HCT116 (cell line): ENCODE measurements around a stretch of chr5.

GRCh38 chr5:172855444-172856468 is 21.7 kb downstream of the ERGIC1 start:
- RRBS = no CpG with 5 or more reads among the region's 20 CpGs

- RRBS = 100% methylated on average over 3 of the region's 29 CpGs
Measured at GRCh38 chr5:172860476-172861735, 26.9 kb downstream of the ERGIC1 start.

DNA sequence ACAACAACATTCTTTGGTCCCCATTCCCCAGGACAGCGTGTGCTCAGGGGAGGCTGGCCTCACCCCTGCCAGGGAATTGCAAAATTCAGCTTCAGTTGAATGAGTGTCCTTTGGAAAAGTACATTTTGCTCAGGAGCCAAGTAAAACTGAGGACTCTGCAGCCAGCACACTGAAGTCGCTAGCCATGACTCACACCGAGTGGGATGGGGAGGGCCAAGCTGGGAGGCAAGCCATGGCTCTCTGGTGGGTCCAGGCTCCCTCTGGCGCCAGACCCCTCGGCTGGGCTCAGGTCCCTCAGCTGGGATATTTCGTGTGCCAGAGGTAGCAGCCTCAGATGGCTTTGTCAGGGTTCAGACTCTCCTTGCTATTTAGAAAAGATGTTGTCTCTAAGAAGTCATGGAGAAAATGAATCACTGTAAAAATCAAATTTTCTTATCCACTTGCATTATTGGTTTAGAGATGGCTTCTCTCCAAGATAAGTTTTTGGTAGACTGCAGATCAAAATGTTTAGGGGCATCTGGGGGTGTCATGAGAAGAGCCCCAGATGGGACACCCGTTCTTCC is 35.3 kb downstream of the ERGIC1 start:
- RRBS = no CpG with 5 or more reads among the region's 7 CpGs

GRCh38 chr5:173011474-173012168 is 28.1 kb downstream of the ATP6V0E1 start:
- RRBS = no CpG with 5 or more reads among the region's 8 CpGs

DNA sequence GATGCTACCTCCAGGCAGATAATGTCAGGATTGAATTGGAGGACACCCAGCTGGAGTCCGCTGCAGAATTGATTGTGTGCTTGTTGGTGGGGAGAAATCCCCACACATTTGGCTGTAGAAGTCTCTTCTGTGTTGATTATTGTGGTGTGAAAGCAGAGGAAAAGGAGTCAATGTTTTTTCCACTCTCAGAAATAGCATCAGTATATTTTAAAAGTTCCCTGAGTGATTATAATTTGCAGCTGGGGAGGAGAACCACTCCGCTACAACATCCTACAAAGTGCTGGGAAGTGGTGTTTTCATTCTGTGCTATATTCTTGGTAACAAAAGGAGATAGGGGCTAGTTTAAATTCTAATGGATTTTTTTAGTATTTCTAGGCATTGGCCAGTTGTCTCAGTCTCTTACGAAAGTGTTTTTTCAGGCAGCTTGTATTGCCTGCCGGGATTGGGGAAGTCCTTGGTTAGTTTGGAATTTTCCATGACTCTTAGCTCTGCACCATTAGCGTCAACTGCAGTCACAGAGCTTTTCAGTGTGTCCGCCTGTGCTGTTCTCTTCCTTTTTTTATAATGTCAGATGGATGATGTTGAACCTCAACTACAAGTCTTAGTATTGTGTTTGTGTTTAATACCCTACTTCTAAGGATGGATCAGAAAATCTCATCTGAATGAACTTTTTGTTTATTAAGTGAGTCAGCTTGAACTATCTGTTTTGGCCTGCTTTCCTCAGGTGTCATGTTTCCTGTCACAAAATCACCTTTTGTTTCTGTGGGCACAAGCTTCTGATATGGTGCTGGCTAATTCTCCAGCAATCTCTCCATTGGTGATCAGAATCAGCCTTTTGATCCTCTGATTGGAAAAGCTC is 32.9 kb downstream of the ATP6V0E1 start:
- RRBS = no CpG with 5 or more reads among the region's 6 CpGs

- RRBS = no CpG with 5 or more reads among the region's 4 CpGs
Measured at GRCh38 chr5:173281882-173282208, 46.4 kb downstream of the STC2 start.

- RRBS = no CpG with 5 or more reads among the region's 35 CpGs
Measured at GRCh38 chr5:173293794-173294549, 34.2 kb downstream of the STC2 start.

DNA sequence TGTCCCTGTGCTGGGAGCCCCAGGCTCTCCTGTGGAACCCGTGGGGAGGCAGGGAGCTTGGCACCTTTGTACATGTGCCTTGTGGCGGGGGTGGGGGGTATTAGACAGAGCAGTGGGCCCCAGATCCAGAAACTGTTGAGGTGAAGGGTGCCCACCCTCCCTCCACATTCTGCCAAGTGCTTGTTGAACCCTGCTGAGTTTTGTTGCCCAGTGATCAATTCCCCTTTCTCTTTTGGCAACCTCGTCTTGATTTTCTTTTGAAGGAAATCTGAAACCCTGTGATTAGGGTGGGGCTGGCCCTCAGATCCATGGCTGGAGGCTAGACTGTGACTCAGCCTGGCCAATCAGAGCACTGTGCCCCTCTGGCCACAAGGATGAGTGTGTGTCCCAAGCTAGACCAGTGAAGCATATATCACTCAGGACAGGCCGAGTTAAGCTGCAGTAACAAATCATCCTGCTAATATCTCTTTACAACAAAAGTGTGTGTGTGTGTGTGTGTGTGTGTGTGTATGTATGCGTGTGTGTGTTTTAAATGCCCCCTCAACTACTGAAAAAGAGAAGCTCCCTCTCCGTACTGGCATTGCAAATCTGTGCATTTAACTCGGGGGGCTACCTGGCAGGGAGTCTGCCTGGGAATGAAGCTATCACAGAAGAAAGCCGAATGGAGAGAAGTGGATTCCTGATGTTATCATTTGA is 25.8 kb downstream of the STC2 start:
- RRBS = no CpG with 5 or more reads among the region's 8 CpGs

DNA sequence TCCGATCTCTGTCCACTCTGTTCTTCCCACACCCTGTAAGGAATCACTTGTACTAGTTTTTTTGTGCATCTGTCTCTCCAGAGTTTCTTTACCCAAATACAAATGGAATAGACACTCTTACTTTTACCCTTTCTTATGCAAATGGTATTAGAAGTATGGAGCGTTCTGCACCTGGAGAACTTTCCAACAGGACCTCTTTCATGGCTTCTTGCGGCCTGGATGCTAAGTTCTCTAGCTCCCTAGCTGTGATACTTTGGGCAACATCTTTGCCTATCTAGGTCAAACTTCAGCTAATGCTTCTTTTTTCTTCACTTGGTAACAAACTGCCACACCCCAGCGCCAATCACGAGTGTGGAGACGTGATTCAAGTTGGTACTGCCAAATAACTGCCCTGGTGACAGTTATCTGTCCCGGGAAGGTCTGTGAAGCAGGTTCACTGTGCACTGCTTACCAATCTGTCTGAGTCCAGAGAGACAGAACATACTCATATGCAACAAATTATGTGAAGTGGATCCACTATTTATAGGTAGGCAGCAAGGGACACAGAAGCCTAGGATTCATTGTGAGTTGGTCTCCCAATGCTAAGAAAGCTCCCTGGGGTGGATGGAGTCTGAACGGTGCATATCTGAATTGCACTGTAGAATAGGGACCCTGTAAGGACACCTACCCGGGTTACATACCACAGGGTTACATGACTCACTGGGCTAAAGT is 95.2 kb upstream of the STC2 start:
- RRBS = no CpG with 5 or more reads among the region's 9 CpGs

DNA sequence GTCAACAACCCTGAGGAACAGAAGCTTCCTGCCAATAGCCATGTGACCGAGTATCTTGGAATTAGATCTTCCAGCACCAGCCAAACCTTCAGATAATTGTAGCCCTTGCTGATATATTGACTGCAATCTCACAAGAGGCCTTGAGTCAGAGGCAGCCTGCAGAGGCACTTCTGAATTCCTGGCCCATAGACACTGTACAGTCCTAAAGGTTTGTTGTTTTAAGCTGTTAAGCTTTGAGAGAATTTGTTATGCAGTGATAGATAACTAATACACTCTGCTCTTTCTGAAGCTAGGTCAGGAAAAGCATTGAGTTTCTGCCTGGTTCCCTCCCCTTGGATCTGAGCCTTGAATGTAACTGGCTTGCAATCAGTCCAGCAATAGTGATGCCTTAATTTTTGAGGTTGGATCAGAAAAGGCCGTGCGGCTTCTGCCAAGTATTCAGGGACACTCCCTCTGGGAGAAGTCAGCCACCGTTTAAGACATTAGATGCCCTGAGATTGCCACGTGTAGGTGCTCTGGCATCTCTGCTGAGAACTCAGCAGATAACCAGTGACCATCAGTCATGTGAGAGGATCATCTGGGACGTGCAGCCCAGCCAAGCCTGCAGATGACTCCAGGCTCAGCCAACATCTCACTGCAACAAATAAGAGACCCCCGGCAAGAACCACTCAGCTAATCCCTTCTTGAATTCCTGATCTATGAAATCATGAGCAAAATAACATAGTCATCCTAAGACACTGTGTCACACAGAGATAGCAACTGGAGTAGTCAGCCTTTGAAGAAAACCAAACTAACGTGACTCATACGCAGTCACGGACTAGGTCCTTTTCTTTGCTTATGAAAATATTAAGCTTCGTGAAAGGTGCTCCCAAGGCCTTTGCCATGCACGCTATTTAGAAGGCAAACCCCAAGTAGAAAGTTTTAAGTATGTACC is 126.8 kb upstream of the STC2 start:
- RRBS = no CpG with 5 or more reads among the region's 12 CpGs

- RRBS = 6% methylated on average over 4 of the region's 8 CpGs
Measured at GRCh38 chr5:173764492-173764913, 123.6 kb upstream of the CPEB4 start.

DNA sequence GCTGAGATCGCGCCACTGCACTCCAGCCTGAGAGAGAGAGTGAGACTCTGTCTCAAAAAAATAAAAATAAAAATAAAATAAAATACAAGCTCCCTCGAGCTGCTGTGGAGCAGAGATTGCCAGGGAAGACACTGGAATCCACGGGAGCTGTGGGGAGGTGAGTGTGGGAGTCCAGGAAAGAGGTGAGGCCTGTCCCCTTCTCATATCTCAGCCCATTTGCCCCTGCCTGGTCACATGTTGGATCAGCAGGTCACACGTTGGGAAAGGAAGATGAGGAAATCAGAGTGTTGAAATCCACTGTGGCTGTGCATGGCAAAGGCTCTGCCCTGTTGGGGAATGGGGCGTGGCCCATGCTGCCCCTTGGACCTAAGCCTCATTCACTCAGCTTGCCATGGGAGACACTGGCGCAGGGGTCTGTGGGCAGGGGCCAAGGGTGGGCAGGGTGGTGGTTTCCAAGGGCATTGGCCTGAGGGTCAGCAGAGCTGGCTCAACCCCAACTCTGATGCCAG is 85.5 kb upstream of the CPEB4 start:
- RRBS = no CpG with 5 or more reads among the region's 7 CpGs

DNA sequence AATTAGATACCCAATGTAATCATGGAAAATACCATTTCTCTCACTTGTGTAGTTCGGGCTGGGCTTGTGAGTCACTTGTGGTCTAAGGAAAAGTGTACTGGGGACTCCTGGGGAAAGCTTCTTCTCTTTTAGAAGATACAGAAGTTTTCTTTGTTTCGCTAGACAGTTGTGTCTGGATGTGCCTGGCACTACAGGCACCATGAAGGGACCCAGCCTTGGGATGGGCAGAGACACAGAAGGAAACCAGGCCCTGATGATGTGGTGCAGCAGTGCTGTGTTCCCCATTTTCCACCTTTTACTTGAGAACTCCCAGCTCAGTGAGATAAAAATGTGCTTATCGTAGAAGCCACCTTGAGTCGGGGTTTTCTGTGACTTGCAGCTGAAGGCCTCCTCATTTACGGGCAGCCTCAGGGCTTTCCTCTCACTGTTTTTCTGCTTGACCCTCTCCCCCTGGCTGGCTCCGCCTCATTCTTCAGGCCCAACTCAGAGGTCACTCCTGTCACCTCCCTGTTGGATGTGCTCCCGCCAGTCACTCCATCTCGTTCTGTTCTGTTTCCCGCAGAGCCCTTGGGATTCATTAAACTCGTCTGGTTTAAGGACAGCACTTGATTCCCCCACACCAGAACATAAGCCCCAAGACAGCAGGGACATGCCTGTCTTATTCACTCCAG is 32.6 kb upstream of the CPEB4 start:
- RRBS = no CpG with 5 or more reads among the region's 10 CpGs

DNA sequence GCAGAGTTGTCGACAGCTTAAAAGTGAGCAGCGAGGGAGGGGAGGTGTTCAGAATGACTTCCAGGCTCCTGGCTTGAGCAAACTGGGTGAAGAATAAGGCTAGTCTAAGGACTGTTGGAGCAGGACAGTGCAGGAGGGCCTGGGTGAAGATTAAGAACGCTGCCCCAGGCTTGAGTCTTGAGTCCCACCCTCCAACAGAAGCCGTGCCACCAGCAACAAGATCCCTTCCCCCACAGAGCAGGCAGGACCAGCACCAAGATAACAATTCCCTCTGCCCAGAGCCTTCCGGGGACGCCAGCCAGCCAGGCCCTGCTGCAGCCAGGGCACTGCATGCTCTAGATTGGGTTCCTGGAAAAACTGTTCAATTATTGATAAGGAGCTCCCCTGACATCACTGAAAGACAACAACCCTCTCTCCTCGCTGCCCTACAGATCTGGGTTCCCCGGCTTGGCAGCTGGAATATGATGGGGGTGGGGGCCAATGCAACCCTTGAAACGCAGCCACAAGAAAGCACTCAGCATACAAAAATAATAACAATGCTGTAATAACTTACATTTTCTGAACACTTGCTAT is 27.6 kb upstream of the CPEB4 start:
- RRBS = no CpG with 5 or more reads among the region's 9 CpGs

DNA sequence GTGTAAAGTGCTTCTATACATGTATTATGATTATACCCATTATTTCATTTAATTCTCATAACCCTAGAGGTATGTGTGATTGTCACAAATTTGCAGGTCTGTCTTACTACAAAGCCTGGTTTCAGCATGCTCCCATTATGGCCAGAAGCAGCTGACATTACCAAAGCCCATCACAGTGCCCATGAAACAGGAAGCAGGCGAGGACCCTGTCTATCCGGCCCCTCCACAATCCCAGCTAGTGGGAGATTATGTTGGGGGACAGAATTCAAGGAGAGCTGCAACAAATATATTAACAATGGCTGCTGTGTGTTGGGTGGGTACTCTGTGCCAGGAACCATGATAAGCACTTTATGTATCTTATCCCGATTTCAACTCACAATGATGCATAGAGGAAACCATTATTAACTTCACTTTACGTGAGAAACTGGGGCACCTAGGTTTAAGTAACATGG is 22.5 kb upstream of the CPEB4 start:
- RRBS = no CpG with 5 or more reads among the region's 4 CpGs

DNA sequence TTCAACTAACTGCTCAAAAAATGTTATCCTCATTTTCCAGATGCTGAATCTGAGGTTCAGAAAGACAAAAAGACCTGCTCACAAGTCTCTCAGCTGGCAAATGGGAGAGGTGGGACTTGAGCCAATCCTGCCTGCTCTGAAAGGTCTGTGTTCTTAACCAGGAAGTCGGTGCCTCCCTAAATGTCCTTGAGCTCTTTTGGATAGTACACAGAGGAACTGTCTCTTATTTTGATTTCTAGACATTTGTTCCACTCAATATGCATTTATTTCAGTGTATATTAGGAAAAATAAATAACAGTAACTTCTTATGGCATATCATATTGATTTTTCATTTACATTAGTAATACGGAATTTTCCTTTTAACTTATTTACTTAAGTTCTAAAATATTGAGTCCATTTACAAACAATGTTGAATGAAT is 9.5 kb upstream of the CPEB4 start:
- RRBS = no CpG with 5 or more reads among the region's 2 CpGs

GRCh38 chr5:173887459-173888202 is 518 bp upstream of the CPEB4 start:
- RRBS = no CpG with 5 or more reads among the region's 36 CpGs

DNA sequence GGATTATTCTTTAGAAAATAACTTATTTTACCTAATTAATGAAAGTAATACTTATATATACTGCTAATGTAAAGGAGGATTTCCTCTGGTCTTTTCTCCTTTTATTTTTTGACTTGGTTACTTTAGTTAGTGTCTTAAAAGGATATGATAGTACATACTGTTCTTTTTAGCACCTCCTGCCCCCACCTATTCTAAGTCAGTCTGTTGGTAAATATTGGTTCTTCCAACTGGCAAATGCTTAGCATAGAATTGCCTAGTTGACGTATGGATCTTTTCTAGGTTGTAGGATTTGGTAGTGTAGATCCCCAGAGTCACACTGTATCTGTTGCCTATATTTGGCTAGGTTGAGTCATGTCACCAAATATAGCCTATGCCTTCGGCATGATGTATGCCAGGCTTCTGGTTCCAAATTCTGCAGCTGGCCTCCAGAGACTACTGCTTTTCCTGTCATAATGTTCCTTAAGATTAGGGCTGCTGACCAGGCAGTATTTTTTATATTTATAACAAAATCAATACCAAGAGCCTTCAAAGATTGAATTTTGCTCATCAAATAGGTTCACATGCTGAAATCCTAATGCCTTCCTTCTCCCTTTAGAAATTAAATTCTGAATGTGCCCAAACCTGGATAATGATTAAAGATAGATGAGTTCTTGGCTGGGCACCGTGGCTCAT is 38.2 kb downstream of the CPEB4 start:
- RRBS = no CpG with 5 or more reads among the region's 3 CpGs

DNA sequence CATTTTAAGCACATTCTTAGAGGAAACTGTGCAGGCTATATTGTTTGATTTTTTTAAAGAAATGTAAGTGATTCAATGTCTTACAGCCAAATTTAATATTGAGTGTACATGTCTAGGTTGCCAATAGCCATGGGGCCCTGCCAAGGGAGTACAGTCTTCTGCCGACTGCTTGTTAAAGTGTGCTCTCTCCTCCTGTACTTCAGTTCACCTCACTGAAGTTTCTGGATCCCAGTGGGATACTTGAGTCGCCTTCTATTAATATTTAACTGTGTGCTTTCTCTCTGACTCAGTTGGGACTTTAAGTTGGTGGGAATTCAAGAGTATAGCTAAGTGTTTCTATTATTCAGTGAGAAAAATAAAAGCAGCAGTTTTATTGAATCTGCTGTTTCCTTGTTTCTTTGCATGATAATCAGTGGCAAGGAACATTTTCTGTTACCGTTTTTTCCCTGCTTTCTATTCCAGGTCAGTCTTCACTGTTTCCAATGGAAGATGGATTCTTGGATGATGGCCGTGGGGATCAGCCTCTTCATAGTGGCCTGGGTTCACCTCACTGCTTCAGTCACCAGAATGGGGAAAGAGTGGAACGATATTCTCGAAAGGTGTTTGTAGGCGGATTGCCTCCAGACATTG is 44.4 kb upstream of the C5orf47 start:
- RRBS = no CpG with 5 or more reads among the region's 7 CpGs

DNA sequence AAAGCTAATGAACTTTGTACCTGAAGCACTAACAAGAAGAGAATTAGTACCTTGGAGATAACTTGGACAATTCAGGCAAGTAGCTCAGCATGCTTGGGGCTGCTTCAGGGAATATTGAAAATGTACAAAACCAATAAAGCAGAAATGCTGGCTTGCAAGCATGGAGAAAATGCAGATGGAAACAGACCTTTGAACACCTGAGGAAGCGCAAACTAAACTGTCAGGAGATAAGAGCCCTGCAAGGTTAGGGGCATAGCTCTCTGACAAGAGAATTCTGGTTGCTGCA is 42.7 kb upstream of the C5orf47 start:
- RRBS = no CpG with 5 or more reads among the region's 1 CpG